ENCODE results near the gene ERCC6L2.

GRCh38 chr9:95710994-95711340, 164.5 kb upstream of the ERCC6L2 start:
- PRO-cap, result no peak

GRCh38 chr9:95719152-95719897, 156.2 kb upstream of the ERCC6L2 start:
- PRO-cap, result no peak

DNA sequence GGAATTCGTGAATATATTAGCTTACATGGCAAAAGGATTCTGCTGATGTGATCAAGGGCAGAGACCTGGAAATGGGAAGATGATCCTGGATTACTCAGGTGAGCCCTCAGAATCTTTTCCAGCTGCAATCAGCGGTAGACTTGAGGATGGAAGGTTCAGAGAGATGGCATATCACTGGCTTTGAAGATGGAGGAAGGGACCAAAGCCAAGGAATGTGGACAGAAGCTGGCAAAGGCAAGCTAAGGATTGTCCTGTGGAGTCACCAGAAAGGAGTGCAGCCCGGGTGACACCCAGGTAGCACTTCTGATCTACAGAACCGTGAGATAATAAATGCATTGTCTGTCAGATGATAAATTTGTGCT, 1.0 kb upstream of the ERCC6L2 start:
- PRO-cap, result no peak

DNA sequence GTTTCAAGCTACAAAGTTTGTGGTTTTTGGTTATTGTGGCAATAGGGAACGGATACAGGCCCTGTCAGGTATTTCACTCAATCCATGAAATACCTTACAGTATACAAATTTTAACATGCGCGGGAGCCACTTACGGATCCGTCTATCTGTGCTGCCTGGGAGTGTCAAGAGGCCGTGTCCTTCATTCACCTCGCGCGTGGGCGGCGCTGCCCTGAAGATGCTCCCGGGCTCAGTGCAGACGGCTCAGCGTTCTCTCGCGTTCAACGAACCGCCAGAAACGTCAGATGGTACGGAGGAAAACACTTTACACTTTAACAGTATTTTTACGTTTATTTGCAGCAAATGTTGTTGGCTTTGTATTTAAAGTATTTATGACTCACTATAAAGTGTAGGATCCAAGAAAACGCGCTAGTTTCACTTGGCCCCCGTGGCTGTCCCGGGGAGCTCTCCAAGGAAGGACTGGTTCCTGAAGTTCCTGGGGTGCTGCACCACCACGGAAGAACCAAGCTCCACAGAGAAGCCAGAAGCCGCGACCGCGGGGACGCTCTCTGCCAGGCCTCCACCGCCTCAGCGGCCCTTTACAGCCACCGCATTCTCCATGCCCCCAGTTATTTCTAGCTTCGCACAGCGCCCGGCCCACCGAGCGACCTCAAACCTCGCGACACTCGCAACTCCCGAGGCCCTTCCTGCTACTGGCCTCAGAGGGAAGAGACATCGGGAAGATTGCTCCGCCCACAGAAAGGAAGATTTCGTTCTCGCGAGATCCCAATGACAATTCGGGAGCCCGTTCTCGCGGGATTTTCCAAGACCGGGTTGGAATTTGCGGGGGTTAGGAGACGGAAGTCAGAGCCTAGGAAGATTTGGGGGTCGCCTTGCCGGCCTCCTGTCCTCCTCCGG, at the start of gene ERCC6L2:
ERCC6L2 (plus strand) TSS at position 846 of the 897 bp plus-strand sequence.
- PRO-cap, result unidirectional peak, plus-strand start at position 214 of the sequence; bidirectional peak, plus-strand start at position 846 of the sequence, minus-strand start at position 616 of the sequence

DNA sequence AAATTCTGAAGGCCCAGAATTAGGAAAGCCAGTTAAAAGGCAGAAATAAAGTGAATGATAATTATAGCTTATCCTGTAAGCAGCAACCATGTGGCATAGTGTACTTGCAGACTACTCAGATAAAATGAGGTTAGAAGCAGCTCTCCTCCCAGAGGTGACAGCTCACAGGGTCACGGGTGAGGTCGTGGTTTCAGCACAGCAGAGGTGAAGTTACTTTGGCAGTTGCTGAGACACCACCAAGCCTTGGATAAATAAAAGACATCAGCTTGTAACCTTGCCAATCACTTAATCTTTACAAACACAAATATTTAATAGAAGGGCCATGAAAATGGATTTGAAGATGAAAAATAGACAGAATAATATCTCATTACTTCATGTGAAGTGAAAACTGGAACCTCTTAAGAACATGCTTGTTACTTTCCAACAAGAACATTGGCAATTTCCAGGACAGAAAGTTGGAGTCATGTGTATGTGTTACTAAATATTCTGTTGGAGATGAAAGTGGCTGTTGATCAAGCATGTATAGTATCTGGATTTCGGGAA, 134.3 kb downstream of the ERCC6L2 start:
- PRO-cap, result no peak

GRCh38 chr9:96022638-96023072, 147.2 kb downstream of the ERCC6L2 start:
- PRO-cap, result bidirectional peak, plus-strand start at chr9:96023002, minus-strand start at chr9:96022852

DNA sequence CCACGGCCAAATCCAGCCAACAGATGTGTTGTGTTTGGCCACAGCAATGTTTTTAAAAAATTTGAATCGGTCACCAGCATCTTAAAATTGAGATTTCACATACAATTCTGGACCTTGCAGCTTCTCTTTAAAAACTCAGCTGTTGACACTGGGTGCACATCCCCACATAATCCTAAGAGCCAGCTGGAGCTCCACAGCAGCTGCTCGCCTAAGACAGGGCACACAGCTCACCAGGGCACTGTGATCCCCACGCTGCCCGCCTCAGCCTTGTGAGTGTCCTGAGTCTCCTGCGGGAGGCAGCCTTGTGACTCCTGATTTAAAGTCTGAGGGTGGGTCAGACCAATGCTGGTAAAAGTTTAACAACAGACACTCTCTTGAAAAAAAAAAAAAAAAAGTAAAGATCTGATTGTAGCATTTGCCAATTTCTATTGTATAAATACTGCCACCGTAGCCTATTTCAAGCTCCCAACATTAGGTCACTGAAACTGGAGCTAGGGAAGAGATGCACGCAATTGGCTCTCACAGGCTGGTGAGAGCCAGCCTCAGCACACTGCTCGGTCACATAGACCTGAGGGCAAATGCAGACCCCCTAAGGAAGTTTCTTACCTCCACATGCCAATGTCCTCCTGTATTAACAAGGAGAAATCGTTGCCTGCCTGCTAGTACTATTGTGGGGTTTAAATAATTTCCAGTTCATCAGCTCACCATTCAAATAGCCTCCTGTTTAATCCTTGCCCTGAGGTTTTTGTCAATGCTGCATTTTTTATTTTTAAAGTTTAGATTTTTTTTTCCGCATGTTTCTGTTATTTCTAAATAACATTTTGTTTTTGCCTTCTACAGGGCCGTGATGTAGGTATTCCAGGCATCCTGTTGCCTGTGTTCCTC, 124.7 kb downstream of the HSD17B3 start:
- PRO-cap, result no peak

GRCh38 chr9:96618240-96619029, 1.2 kb downstream of the CDC14B start:
- PRO-cap, result bidirectional peak, plus-strand start at chr9:96618885, minus-strand start at chr9:96618861

GRCh38 chr9:96649413-96649857, 5.7 kb downstream of the PRXL2C start:
- PRO-cap, result no peak

DNA sequence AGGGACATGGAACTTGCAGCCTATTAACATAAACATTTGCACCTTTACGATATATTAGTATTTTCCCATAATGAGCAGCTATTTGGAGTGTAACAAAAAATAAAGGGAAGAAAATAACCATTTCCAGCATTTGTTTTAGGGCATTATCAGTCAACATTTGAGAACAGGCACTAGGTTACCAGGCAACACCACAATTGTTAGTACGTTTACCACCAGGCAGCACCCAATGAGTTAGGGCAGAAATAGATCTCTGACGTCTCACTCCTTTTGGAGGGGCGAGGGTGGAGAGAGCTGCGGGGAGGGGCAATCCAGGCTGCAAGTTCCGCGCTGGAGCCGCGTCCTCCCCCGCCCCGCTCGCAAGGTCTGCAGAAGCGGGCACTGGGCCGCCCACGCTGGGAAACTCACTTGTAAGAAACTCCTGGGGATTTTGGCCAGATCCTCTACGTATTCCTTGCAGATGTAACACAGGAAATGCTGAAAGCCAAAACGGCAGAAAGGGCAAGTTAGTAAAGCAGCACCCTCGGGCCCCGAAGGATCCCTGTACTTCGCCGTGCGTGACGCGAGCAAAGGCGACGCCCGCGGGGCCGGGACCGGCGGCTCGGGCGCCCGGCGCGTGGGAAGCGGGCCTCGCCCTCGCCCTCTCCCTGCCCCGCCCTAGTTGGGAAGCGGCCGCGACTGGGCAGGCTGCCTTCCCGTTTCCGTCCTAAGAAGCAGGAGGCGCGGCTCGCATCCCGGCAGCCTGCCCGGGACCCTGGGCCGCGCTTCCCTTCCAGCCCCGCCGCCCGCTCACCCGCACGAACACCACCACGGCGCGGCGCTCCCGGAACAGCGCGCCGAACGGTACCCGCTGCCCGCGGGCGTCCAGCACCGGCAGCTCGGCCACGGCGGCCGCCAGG, 569 bp downstream of the PRXL2C start:
- PRO-cap, result bidirectional peak, plus-strand start at position 318 of the sequence, minus-strand start at position 159 of the sequence; bidirectional peak, plus-strand start at position 566 of the sequence, minus-strand start at position 565 of the sequence; bidirectional peak, plus-strand start at position 706 of the sequence, minus-strand start at position 635 of the sequence

GRCh38 chr9:96757203-96757808, 20.6 kb downstream of the ZNF510 start:
- PRO-cap, result no peak

DNA sequence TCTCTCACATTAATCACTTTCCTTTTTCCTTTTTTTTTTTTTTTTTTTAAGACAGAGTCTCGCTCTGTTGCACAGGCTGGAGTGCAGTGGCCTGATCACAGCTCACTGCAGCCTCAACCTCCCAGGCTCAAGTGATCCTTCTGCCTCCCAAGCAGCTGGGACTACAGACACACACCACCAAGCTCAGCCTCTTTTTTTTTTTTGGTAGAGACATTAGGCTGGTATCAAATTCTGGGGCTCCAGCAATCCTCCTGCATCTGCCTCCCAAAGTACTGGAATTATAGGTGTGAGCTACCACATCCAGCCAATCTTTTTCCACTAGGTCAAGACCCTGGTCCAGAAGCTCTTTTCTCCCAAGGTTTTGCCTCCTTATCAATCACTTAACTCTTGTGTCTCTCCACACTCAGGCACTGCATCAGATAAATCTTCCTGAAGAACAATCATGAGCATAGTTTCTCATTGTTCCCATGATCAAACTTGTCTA, 42.2 kb downstream of the CTSV start:
- PRO-cap, result no peak

- PRO-cap, result bidirectional peak, plus-strand start at chr9:97013831, minus-strand start at chr9:97013593
Measured at GRCh38 chr9:97013004-97014066, 25.6 kb downstream of the CTSV start.

GRCh38 chr9:97232310-97232930, 75.0 kb upstream of the CCDC180 start:
- PRO-cap, result no peak

- PRO-cap, result no peak
Measured at GRCh38 chr9:97326231-97326787, 18.9 kb downstream of the CCDC180 start.

GRCh38 chr9:97500897-97501341, 547 bp upstream of the TMOD1 start:
- PRO-cap, result no peak

GRCh38 chr9:97528054-97528870, 26.8 kb downstream of the TMOD1 start:
- PRO-cap, result no peak

- PRO-cap, result no peak
Measured at GRCh38 chr9:97562644-97562977, 61.1 kb downstream of the TMOD1 start.

DNA sequence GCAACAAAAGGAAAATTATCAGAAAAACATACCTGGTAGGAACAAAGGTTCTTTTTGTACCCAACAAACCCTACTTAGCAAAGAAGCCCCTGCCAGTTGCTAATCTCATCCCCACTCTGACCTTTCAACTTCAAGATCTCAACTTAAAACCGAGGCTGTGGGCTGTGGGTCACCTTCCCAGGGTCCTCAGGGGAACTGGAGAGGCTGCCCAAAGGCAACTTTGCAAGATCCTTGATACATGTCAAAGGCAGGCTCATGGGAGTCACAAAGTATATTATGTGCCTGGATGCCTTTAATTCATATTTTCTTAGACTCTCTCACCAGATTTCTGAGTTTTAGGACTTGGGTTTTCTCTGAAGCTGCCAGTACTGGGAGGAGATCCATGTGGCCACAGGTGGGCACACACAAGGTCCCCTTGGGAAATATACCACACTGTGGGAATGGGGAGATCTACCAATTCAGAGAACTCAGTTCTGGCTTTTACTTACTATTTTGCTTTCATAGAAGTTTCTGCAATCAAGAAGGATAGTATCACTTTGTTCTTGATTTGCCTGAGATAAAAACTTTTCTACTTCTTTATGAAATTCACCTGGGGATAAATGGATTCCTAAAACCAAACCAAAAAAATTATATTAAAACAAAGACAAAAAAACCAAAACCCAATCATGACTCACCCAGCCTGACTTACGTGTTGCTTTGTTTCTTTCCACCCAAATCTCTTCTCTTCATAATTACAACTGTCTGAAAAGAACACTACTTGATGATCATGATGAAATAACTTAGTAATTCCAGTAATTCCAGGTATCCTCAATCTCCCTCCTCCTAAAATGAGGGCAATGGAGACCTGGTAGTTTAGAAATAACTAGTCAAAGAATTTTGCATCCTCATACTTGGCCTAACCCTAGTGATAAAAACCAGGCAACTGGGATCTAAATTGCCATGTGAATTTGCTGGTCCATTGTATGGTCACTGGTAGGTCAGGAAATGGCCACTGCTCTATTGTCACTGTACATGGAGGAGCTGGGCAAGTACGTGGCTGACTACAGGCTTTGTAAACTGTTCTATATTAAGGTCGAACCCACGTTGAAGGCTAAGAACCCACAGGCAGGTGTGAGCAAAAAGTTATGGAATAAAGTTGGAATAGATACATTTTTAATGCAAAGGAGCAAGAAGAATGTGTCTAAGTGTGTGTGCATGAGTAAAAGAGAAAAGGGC, 27.1 kb downstream of the TSTD2 start:
- PRO-cap, result no peak

DNA sequence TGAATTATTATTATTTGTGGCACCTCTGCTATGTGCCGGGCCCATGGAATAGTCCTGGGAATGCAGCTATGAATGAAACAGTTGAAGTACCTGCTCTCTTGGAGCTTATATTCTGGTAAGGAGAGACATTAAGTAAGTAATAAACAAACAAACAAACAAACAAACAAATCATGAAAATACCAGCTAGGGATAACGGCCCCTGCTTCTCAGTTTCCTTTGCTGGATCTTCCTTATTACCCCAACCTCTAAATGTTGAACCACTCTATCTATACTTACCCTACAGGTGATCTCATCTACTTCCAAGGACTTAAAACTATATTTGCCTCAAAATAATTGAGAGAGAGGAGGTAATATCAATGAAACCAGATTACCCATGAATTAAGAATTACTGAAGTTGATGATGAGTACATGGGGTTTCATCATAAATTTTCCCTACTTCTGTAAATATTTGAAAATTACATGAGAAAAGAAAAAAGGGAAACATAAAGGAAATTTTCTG, 2.8 kb downstream of the TSTD2 start:
- PRO-cap, result no peak

Measured in left ventricle myocardium (tissue), 1 donor.